Lower leg skin (tissue), 2 donors: ENCODE measurements around a stretch of chr14.

DNA sequence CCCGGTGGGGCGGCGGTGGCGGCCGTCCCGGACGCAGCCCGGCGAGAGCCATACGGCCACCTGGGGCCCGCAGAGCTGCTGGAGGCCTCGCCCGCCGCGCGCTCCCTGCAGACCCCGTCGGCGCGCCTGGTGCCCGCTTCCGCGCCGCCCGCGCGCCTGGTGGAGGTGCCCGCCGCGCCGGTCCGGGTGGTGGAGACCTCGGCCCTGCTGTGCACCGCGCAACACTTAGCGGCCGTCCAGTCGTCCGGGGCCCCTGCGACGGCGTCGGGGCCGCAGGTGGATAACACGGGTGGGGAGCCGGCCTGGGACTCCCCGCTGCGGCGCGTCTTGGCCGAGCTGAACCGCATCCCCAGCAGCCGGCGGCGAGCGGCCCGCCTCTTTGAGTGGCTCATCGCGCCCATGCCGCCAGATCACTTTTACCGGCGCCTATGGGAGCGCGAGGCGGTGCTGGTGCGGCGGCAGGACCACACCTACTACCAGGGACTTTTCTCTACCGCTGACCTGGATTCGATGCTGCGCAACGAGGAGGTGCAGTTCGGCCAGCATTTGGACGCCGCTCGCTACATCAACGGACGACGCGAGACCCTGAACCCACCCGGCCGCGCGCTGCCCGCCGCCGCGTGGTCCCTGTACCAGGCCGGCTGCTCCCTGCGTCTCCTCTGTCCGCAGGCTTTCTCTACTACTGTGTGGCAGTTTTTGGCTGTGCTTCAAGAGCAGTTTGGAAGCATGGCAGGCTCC, 691 bp downstream of the RIOX1 start:
- PRO-cap: bidirectional peak, plus-strand start at position 419 of the sequence, minus-strand start at position 381 of the sequence
- RAMPAGE, long total RNA, 2 experiments: no peak in any of the 2 experiments

DNA sequence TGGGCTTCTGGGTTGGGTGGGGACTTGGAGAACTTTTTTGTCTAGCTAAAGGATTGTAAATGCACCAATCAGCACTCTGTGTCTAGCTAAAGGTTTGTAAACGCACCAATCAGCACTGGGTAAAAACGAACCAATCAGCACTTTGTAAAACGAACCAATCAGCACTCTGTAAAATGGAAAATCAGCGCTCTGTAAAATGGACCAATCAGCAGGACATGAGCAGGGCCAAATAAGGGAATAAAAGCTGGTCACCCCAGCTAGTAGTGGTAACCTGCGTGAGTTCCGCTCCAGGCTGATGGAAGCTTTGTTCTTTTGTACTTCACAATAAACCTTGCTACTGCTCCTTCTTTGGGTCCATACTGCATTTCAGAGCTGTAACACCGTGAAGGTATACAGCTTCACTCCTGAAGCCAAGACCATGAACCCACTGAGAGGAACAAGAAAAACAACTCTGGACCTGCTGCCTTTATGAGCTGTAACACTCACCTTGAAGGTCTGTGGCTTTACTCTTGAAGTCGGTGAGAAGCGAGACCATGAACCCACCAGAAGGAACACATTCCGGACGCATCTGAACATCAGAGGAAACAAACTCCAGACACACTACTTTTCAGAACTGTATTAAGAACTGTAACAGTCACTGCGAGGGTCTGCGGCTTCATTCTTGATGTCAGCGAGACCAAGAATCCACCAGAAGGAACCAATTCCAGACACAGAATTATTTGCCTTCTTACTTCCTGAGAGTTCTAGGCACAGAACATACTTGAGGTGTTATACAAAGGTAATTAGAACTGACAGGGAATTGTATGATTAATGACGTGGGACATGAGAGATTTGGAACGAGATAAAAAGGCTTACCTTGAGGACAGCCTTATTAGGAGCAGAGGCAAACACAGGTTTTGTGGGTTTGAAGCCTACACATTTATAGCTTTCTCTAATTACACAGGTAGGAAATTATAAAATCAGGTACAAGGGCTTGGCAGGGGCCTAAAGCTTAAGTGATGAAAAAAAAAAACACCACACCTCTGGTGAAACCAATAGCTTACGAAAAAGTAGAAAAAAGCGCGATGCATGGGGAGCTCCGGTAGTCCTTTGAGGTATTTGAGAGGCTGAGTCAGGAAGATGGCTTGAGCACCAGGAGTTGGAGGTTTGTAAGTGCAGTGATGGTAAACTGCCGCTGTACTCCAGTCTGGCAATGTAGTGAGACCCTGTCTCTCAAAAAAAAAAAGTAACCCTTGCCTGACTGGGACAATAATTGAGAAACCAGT, 1.2 kb upstream of the ACOT2 start:
- PRO-cap: no peak
- RAMPAGE, long total RNA, 2 experiments: start-site peak on the plus strand in 1 of 2 experiments, centred at position 261 of the sequence, 7 reads per replicate

DNA sequence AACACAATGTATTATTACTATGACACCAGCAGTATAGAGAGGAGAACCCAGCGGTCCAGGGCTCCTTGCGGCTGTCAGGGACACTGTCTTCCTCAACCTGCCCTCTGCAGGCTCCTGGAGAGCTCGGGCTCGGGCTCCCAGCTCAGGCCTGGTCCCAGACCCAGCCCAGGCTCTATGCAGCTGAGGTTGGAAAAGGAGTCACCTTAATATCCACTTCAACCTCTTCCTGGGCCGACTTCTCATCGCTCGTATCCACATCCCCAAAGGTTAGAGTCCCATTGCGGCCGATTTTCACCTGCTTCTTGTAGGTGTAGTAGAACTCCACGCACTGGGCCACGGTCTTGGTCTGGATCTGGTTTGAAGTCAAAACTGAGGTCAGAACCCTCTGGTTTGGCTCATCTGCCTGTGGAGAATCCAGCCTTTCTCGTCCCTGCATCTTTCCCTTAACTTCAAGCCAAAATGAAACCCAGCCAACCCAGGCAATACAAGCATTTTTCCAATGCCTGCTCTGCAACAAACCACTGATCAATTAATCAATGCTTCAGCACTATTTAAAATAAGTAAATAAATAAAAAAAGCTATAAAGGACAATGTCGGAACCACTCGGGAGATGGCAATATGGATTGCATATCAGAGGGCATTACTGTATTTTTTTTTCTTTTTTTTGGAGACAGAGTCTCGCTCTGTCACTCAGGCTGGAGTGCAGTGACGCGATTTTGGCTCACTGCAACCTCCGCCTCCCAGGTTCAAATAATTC, 8.5 kb upstream of the PNMA1 start:
- PRO-cap: no peak
- RAMPAGE, long total RNA, 2 experiments: start-site peak on the minus strand in 1 of 2 experiments, centred at position 273 of the sequence, 84 reads per replicate

GRCh38 chr14:73729822-73730196, 15.6 kb upstream of the PNMA1 start:
- PRO-cap: no peak
- RAMPAGE, long total RNA, 2 experiments: no peak in any of the 2 experiments

- PRO-cap: bidirectional peak, plus-strand start at chr14:73755174, minus-strand start at chr14:73755073; bidirectional peak, plus-strand start at chr14:73755616, minus-strand start at chr14:73755503
- RAMPAGE, long total RNA, 2 experiments: no peak in any of the 2 experiments
These were observed 4.9 kb downstream of the MIDEAS start for GRCh38 chr14:73754817-73755968.

- PRO-cap: bidirectional peak, plus-strand start at chr14:73787209, minus-strand start at chr14:73787174; bidirectional peak, plus-strand start at chr14:73787463, minus-strand start at chr14:73787423
- RAMPAGE, long total RNA, 2 experiments: start-site peak on the minus strand in 2 of 2 experiments, at chr14:73787177-73787250 at its widest, 121 to 144 reads per replicate
These were observed 27.0 kb upstream of the MIDEAS start for GRCh38 chr14:73787072-73787601.

- PRO-cap: no peak
- RAMPAGE, long total RNA, 2 experiments: no peak in any of the 2 experiments
These were observed 28.8 kb upstream of the MIDEAS start for GRCh38 chr14:73788913-73789341.

GRCh38 chr14:73887104-73887527, 457 bp downstream of the ZNF410 start:
- PRO-cap: no peak
- RAMPAGE, long total RNA, 2 experiments: no peak in any of the 2 experiments

DNA sequence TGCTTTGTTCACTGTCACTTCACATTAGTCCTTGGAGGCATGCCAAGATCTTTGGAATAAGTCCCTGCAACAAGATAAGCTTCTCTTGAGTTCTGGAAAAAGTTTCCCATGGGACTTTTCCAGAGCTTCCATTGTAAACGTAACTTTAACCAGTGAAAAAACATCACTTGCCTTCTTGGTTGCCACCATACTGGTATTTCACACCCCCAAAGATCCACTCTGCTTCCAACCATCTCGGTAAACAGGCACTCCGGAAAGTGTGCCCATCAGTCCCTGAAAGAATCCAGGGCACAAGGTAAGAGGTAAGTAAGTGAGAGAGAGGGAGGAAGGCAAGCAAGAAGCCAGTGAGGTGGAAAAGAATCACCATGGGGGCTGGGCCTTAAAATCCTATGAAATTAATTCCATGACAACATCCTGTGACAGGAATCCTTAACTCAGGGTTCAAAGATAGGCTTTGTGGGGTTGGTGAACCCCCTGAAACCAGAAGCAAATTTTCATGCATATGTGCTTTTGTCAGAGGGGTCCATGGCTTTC, 23.7 kb downstream of the COQ6 start:
- PRO-cap: no peak
- RAMPAGE, long total RNA, 2 experiments: no peak in any of the 2 experiments

DNA sequence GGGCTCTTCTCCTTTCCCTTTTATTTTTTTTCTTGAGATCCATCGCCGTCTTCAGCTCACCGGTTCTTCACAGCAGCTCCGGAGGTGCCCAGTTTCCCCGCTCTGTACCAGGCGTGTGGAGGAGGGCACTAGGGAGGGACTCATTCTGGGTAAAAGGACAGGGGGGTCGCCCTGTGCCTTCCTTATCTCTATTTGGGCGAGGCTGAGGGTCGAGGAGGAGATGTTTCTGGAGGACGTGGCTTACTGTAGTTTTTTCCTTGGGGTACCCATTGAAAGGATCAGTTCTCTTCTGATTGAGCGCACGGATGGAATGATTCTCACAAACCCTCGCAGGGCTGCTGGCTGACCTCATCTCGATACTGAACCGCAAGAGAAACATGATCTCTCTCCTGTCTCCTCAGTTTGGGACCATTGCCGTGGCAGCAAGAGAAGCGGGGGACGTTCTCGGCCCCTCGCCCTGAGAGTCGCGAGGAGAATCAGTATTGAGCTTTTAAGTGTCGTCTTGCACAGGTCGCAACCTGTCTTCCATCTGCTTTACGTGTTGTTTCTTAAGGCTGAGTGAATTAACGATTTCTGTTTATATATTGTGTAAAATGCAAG, 436 bp downstream of the LIN52 start:
- PRO-cap: no peak
- RAMPAGE, long total RNA, 2 experiments: no peak in any of the 2 experiments

DNA sequence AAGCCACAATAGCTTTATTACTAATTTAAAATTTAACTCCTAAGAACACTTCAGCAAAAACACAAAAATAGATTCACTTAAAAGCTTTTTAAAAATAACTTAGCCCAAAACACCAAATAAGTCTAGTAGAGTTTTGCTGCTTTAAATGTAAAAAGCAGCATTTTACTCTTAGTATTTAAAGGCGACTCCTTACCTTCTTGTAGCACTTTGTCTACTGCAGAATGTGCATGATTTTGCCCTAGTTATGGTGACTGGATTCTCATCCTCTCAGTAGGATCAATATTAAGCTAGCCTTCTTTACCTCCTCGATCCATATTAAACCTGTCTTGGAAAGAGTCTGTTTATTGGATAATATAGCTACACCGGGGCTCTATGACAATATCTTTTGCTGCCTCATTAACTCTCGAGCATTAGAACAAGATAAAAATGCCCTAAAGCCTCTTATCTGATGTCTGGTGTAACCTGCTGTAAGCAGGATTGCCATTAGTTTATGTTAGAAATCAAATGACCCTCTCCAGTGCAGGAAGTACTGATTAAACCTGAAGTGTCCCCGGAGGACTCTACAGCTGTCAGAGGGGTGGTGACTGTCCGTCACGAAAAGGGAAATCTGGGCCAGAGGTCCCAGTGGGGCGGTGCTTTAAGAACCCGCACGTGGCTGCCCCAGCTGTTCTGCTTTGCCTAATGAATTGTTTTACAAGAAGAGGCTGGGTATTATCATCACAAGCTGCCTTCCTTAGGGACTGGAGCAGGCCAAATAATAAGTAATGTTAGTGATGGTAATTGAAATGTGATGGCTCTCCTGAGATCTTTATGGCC, 55.5 kb downstream of the LIN52 start:
- PRO-cap: no peak
- RAMPAGE, long total RNA, 2 experiments: no peak in any of the 2 experiments

GRCh38 chr14:74257265-74258255, 18.3 kb downstream of the VSX2 start:
- PRO-cap: no peak
- RAMPAGE, long total RNA, 2 experiments: no peak in any of the 2 experiments

DNA sequence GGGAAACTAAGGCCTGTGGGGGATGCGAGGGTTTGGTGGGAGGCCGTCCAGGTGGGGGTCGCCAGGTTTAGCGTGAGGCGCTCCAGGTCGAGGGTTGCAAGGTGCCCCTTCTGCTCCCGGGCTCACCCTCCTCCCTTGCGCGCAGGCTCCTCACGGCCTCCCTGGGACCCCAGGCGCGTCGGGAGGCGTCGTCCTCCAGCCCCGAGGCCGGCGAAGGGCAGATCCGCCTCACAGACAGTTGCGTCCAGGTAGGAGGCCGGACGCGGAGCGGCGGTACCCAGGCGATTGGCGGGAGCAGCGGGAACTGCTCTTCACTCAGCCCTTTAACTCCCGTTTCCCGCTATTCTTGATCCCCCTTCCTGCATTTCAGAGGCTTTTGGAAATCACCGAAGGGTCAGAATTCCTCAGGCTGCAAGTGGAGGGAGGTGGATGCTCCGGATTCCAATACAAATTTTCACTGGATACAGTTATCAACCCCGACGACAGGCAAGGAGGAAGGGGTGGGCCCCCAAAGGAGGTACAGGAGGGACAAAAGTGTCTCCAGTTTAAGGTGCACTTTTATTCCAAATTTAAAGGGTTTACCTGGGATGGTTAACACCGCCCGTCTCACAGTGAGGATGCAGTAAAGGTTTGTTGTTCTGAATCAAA, 464 bp downstream of the ISCA2 start:
- PRO-cap: no peak
- RAMPAGE, long total RNA, 2 experiments: no peak in any of the 2 experiments

DNA sequence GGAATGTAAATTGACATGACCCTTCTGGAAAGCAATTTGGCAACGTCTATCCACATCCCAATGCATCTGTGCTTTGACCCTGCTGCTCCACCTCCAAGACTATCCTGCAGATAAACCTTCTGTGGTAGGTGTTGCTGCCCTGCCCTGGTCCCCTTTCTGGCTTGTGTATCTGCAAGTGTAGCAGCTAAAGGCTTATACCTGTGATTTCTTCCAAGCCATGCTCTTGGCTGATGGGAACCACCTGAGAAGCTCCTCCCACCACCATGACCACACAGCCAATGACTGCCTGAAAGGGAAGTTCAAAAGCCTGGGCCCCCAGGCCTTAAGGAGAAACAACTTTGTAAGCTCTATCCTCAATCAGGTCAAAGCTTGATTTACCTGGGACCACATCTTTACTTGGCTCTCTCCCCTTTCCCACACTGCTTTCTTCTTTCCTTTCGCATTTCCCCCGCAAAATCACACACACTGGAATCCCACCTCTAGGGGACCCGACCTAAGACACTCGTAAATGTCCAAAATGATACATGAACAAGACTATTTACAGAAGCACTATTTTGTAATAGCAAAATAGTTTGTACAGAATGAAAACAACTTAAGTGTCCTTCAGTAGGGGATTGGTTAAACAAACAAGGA, 49.1 kb downstream of the LTBP2 start:
- PRO-cap: unidirectional peak, minus-strand start at position 158 of the sequence
- RAMPAGE, long total RNA, 2 experiments: no peak in any of the 2 experiments

- PRO-cap: unidirectional peak, plus-strand start at chr14:74567078
- RAMPAGE, long total RNA, 2 experiments: no peak in any of the 2 experiments
These were observed 45.3 kb downstream of the LTBP2 start for GRCh38 chr14:74566737-74567145.

- PRO-cap: no peak
- RAMPAGE, long total RNA, 2 experiments: no peak in any of the 2 experiments
These were observed 4.7 kb upstream of the LTBP2 start for GRCh38 chr14:74616483-74617355.

GRCh38 chr14:74898981-74899313, 17.2 kb downstream of the DLST start:
- PRO-cap: no peak
- RAMPAGE, long total RNA, 2 experiments: no peak in any of the 2 experiments

GRCh38 chr14:74950861-74951234, 4.5 kb downstream of the PGF start:
- PRO-cap: no peak
- RAMPAGE, long total RNA, 2 experiments: no peak in any of the 2 experiments

- PRO-cap: no peak
- RAMPAGE, long total RNA, 2 experiments: no peak in any of the 2 experiments
These were observed 8.6 kb upstream of the PGF start for GRCh38 chr14:74964046-74964331.

GRCh38 chr14:75126013-75126434, 824 bp downstream of the NEK9 start:
- PRO-cap: no peak
- RAMPAGE, long total RNA, 2 experiments: no peak in any of the 2 experiments